Neuron (in vitro differentiated cells): ENCODE data around the genes FAM83C and CNBD2.

GRCh38 chr20:34903630-34904646, 27.5 kb downstream of the ACSS2 start:
- PRO-cap, result no peak

GRCh38 chr20:34940128-34940471, 15.5 kb downstream of the GSS start:
- PRO-cap, result no peak

GRCh38 chr20:34985658-34986473, 30.2 kb downstream of the MYH7B start:
- PRO-cap, result no peak

- PRO-cap, result no peak
These were observed 53.2 kb downstream of the TRPC4AP start for GRCh38 chr20:35039448-35039740.

DNA sequence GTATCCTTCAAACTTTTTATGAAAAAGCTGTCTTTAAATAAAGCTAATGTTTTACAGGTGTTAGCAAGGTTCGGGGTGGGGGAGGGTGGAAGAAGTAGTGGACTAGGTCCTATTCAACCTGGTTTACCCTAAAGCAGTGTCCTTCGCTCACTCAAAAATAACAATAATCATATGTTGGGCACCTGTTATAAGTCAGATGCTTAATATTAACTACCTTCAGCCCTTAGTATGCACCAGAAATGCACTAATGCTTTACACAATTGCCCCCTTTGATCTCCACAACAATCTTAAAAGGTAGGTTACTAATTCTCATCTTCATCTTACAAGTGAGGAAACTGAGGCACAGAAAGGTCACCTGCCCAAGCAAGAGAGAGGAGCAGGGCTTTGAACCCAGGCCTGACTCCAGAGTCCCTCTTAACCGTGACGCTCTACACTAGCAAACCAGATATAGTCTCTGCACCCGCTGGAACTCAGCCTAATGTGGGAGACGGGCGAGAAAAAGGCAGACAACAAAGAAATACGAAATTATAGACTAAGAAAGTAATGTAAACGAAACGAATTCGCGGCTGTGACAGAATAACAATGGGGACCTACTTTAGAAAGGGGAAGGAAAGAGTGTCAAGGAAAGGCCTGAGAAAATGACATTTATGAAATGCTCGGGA, 921 bp downstream of the TRPC4AP start:
- PRO-cap, result bidirectional peak, plus-strand start outside the sequence, minus-strand start at position 472 of the sequence

GRCh38 chr20:35270200-35270497, 7.8 kb downstream of the MMP24OS start:
- PRO-cap, result no peak

DNA sequence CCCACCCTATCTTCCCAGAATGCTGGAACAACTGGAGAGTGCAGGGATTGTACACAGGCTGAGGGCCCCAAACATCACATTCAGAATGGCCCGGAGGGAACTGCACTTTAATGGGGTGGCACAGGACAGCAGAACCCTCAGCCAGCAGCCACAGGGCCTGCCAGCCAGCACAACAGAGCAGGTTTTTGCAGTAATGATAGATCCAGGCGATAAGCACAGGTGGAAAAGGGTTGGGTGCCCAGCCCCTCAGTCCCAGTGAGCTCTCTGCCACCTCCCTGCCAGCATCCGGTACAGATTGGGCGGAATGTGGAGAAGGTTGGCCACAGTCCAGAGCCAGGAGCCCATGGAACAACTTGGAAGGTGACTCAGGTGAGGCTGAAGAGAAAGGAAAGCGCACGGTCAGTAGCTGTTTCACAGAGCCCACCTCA, 924 bp upstream of the MMP24OS start:
- PRO-cap, result no peak

GRCh38 chr20:35292267-35292684, at the start of gene FAM83C:
TSS of gene FAM83C (minus strand) at chr20:35292425.
- PRO-cap, result no peak

DNA sequence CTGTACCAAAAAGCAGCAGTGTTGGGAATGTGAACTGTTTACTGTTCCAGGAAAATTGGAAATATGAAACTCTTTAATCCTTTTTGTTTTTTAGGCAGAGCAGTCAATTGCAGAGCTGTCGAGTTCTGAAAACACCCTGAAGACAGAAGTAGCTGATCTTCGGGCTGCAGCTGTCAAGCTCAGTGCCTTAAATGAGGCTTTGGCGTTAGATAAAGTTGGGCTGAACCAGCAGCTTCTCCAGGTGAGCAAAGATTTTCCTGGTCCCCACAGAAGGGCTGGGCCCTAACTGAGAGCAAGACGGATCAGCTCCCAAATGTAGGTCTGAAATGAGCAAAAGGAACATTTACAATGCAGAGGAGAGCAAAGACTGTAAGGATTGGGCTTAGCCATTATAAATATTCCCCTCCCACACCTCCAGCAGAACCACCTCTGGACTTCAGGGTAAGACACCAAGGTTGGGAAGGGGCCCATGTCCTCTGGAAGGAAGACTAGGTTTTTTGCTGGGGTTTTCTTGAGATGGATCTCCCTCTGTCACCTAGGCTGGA, 21.0 kb downstream of the CEP250 start:
- PRO-cap, result no peak

GRCh38 chr20:35616349-35616720, 706 bp downstream of the SPAG4 start:
- PRO-cap, result no peak

DNA sequence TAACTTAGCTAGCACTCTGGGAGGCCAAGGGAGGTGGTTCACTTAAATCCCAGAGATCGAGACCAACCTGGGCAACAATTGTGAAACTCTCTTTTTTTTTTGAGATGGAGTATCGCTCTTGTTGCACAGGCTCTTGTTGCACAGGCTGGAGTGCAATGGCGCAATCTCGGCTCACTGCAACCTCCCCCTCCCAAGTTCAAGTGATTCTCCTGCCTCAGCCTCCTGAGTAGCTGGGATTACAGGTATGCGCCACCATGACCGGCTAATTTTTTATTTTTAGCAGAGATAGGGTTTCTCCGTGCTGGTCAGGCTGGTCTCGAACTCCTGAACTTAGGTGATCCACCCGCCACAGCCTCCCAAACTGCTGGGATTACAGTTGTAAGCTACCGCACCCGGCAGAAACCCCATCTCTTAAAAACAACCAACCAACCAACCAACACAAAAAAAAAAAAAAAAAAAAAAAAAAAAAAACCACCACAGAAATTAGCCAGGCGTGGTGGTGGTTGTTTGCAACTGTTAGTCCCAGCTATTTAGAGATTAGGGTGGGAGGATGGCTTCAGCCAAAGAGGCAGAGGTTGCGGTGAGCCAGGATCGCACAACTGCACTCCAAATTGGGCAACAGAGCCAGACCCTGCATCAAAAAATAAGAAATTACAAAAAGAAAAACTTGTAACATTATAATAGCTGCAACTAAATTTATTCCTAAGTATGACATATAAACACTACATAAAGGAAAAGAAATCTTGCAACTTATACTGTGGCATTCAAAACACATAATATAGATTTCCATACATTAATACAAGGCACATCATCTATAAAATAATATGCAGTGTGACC, 14.2 kb downstream of the ROMO1 start:
- PRO-cap, result no peak

DNA sequence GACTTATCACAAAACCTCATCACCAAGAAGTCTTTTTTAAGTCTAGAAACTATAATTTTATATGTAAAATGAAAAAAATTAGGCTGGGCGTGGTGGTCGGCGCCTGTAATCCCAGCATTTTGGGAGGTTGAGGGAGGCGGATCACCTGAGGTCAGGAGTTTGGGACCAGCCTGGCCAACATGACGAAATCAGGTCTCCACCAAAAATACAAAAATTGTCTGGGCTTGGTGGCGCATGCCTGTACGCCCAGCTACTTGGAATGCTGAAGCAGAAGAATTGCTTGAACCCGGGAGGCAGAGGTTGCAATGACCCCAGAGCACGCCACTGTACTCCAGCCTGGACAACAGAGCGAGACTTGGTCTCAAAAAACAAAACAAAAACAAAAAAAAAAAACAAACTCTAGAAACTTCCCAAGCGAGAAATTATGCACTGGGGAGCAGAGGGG, 17.7 kb downstream of the ROMO1 start:
- PRO-cap, result no peak

GRCh38 chr20:35726594-35727606, 15.2 kb downstream of the RBM39 start:
- PRO-cap, result no peak

- PRO-cap, result no peak
These were observed 11.9 kb downstream of the RBM39 start for GRCh38 chr20:35730020-35730698.

- PRO-cap, result no peak
These were observed 7.9 kb downstream of the RBM39 start for GRCh38 chr20:35733988-35734827.

GRCh38 chr20:35738872-35739330, 3.2 kb downstream of the RBM39 start:
- PRO-cap, result no peak

GRCh38 chr20:35968240-35968779, at the start of gene CNBD2:
TSS of gene CNBD2 (plus strand) at chr20:35968590.
- PRO-cap, result no peak

DNA sequence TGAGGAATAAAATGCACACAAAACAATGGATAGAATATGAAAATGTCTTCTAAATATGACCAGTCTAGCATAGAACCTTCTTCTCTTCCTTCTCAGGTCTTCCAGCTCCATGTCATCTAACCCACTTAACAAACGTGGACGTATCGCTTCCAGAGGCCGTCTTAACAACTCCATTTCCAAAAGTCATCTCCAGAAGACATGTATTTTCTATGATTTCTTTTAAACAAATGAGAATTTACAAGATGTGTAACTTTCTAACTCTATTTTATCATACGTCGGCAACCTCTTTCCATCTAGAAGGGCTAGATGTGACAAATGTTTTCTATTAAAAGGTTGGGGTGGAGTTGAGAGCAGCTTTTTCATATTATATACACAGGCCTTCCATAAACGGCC, 81.4 kb downstream of the CNBD2 start:
- PRO-cap, result no peak

DNA sequence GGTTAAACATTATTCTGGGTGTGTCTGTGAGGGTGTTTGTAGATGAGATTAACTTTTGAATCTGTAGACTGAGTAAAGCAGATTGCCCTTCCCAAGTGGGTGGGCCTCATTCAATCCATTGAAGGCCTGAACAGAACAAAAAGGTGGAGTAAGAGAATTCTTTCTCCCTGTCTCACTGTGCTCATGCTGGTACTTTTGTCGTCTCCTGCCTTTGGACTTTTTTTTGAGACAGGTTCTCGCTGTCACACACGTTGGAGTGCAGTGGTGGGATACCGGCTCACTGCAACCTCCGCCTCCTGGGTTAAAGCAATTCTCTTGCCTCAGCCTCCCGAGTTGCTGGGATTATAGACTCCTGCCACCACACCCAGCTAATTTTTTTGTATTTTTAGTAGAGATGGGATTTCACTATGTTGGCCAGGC, 72.0 kb upstream of the EPB41L1 start:
- PRO-cap, result no peak

DNA sequence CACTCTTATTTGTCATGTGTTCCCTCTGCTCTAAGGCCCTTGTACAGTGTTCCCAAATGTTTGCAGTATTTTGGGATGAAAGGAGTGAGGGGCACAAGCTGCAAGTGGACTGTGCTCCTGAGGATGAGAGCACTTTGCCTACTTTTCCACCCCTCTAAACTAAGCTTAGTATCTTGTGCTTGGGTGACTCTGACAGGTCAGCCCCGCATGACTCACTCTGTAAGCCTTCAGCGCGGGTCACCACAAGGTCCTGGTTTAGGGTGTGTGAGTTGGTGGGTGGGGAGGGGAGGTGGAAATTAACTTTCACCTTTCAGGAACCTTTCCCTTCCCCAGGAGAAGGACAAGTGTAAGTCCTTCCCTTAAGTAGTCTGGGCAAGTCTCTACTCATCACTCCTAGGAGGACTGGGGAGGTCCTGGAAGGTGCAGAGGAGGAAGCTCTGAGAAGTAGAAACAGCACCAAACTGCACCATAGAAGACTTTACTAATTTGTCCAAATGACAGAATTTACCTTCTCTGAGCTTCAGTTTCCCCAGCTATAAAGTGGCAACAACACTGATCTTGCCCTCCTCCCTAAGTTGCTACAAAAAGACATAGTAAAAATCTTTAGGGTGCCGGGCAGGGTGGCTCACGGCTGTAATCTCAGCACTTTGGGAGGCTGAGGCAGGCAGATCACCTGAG, 68.7 kb upstream of the EPB41L1 start:
- PRO-cap, result no peak